Umbilical cord (tissue), 2 donors: ENCODE results near the gene ZBTB21.

DNA sequence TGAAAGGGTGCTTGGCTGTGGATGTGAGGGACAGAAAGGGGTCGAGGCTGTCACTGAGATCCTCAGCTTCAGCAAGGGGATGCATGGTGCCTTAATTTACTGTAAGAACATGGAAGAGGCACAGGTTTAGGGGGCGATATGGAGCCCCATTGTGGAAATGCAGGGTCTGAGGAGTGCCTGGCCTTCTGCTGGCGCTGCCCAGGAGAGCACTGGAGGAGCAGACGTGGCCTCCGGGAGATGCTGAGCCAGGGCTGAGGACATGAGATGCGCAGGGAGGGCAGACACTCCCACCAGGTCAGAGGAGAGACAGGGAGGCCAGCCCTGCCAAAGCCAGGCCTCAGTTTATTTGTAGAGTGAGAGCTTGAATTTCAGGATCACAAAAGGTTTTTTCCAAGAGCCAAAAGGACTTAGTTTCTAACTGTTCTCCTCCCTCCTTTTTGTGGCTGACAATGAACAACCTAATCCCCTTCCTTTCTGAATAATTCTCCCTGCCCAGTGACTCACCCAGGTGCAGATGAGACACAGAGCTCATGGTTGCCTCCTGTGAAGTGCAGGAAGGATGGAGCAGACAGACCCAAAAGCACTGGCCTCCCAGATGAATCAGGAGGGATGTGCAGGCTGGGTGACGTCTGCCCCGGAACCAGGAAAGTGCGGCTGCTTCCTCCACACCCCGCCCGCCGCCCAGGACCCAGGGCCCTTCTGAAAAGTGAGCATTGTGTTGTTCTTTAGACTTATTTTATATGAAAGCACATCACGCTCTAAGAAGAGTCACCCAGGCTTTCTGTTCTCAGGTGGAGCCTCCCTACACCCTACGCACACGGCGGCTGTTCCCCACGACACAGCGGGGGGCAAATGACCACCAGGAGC, 73.0 kb upstream of the TMPRSS2 start:
- RAMPAGE, long total RNA = no peak

DNA sequence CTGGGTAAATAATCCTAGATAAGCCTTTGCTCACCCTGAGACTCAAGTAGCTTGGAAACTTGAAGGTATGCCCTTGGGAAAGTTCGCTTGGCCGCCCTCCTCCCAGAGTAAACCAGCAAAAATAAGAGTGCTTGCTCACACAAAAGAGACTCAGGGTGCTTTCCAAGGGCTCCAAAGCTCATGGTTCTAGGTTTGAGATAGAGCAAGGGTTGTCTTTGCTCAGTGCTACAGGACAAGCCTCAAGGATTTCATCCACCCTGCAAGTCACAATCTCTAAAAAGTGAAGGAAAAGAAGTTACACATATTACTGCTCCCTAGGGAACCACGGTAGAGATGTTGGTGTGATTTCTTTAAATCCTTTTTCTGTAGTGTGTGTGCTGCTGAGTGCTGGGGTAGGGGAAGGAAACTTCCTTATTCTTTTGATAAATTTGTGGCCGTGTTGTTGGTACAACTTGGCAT, 86.0 kb upstream of the TMPRSS2 start:
- RAMPAGE, long total RNA = no peak

DNA sequence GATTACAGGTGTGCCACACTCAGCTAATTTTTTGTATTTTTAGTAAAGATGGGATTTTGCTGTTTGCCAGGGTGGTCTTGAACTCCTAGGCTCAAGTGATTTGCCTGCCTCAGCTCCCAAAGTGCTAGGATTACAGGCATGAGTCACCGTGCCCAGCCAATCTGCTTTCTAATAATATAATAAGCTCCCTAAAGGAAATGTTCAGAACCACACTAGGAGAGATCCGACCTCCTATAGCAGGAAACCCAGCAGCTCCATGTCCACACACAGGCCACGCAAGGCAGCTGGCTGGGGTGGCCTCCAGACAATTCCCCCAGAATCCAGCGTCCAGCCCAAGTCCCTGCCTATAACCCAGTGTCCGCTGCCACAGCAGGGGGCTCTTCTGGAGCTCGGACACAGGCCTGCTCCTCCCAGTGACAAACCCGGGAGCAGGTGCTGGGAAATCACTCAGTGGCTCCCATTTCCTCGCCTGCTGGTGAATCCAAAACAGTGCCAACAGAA, 7.6 kb downstream of the RIPK4 start:
- RAMPAGE, long total RNA = no peak

DNA sequence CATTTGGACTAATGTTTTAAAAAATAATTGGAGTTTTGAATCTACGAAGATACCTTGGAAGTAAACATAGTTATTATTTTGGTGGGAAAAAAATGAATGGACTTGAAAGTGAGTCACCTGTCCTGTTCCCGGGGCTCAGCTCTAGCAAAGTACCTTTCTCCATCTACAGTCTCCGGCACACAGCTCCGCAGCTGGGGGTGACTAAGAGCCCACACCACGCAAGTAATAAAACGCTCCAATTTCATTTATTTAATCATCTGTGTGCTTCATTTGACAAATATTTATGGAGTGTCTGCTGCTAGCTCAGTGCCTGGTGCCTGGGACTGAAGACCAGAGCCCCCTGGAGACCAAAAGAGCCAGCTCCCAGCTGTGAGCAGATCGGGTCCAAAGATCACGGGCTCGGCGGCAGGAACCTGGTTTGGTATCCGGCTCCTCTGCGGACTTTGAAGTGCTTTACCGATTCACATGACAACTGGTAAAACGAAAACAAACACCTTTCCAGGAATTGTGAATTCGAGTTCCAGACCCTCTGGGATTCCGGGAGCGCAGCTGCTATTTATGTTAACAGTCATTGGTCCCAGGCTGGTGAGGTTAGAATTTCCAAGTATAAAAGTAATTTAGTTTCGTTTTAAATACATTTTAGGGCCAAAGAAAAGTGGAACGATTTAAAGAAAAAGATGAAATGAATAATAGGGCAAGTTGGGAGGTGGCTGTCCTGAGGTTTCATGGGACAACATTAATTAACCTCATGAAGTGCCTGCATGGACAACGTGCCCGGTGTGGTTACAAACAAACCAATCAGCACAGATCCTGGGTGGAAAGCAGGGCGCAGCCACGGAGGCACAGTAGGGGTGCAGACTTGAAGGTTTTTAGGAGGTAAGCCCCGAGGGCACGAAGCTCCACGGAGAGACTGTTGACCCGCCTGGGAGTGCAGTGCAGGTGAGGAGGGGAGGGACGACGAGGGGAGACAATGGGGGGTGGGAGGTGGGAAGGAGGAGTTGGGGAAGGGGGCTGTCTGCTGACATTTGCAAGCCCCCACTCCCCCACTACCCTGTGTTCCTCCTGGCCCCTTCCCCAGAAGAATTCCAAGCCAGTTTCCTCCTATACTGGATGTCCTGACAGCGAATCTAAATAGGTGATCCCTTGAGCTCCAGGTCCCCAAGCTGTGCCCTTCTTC, 2.0 kb upstream of the RIPK4 start:
- RAMPAGE, long total RNA = no peak

GRCh38 chr21:41801049-41801461, 34.2 kb upstream of the RIPK4 start:
- RAMPAGE, long total RNA = no peak

GRCh38 chr21:41928652-41929145, 25.1 kb downstream of the C2CD2 start:
- RAMPAGE, long total RNA = no peak

DNA sequence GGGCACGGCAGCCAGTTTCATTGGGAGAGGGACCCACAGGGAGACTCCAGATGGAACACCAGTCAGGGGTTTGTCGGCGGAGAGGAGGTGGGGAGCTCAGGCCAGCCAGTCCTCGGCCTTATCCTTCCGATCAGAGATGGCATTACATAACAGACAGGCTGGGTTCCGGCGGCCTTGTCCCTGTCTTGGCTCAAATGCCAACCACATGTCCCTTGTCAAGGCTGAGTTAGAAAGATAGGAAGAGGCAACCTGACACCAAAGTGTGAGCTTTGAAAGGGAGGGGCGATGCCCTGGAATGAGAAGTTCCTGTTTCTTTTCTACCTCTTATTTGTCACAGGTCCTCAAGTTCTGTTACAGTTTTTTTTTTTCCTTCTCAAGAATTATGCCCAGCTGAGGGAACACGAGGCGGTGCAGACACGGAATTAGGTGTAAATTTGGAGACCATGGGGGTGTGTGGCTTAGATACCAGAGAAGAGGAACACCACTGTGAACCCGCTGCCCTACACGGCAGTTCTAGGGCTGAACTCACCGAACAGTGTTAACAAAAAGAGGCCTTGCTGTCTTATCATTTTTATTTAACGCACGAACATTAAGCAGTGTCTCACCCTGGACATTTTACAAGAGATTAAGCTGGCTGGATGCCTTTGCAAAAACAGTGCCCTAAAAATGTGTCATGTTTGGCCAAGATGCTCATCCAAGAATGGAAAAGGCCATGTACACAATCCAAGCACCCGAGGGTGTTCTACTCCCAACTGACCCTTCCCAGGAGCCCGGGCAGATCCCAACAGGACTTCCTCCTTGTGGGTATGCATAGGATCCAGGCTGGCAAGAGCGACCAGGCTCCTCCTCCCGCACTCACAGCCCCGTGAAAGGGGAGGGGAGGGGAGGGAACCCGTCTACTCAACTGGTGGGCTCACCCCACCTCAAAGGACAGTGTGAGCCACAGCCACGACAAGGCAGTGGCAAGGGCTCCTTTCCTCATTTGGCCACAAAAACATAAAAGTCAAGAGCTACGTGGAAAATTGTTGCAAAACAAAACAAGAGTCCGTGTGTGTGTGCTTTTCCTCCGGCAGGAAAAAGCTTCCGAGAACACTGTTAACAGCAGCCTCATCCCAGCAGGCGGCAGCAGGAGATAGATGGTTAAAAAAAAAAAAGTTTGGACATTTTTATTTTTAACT, 20.5 kb downstream of the C2CD2 start:
- RAMPAGE, long total RNA = no peak

DNA sequence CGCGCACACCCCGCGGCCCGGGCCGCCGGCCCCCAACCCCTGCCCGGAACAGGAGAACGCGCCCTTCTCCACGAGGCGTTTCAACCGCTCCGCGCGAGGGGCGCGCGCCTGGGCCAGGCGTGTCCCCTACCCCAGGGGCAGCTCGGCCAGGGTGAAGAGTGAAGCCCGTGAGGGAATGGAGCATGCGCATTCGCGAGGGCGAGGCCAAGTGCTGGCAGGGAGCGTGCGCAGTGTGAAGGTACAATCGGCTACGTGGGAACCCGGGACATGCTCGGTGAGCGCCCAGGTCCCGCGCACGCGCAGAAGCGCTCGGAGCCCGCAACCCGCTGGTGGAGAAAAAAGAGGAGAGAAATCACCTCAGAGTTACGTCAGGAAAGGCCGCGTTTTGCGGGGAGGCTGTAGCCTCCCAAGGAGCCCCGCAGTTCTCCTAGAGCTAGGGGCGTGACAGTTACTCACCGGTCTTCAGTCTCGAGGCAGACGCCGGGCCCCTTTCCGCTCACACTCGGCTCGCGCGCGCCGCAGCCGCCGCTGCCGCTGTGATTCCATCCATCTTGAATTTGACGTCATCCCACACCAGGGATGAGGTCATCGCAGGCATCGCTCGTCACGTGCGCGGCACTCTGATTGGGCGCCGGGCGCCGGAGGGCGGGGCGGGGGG, at the start of gene ZBTB21:
Gene ZBTB21, minus strand, starts transcription at position 565 of the 658 bp plus-strand sequence.
- RAMPAGE, long total RNA = no peak

DNA sequence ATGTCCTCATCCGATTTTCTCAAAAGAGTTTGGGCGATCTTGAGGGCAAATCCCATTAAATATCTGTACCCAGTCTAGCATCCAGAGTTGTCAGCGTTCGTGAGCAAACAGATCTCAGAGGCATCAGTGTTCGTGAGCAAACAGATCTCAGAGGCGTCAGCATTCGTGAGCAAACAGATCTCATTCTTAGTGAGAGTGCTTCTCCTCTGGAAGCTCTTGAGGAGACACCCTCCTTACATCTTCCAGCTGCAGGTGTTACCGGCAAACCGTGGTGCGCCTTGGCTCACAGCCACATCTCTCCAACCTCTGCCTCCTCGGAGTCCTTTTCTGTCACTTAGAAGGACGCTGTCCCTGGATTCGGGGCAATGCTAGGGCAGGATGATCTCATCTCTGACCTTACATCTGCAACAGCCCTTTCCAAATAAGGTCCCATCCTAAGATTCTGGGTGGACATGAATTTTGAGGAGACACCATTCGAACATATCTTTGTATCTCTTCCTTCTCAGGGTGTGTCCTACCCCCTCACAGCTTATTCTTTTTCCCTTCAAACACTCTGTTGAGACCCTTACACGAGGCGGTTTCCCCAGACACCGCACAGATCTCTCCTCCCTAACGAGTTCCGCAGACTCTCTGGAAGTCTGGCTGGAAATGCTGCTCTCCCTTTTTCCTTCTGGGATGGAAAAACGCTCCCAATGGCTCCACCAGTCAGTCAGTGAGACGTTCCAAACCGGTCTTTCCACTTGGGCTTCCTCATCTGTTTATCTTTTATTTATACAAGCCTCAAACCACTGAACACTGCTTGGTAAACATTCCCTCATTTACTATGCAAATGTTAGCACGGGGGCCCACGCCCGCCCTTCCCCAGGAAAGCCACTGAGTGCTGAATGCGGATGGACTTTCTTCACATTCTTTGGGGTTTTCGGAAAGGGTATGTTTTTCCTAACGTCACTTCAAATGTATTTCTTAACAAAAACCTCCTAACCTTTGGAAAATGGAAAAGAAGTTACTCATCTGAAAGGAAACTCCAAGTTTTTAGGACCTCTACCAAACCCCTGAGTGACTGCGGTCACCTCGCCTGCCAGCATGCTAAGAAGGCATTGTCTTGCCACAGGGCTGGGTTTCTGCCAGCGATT, 14.4 kb upstream of the UMODL1 start:
- RAMPAGE, long total RNA = no peak

GRCh38 chr21:42061340-42061988, 9.7 kb upstream of the UMODL1 start:
- RAMPAGE, long total RNA = no peak

DNA sequence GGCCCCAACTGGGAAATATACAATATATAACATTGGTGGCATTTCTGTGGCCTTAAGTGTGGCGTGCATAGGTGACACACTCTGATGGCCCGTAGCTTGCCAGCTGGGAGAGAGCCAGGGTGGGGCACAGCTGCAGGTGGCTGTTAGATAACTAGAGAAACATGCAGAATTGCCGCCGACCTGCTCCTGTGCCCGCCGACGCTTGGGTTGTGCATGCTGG, 30.2 kb downstream of the UMODL1 start:
- RAMPAGE, long total RNA = no peak

DNA sequence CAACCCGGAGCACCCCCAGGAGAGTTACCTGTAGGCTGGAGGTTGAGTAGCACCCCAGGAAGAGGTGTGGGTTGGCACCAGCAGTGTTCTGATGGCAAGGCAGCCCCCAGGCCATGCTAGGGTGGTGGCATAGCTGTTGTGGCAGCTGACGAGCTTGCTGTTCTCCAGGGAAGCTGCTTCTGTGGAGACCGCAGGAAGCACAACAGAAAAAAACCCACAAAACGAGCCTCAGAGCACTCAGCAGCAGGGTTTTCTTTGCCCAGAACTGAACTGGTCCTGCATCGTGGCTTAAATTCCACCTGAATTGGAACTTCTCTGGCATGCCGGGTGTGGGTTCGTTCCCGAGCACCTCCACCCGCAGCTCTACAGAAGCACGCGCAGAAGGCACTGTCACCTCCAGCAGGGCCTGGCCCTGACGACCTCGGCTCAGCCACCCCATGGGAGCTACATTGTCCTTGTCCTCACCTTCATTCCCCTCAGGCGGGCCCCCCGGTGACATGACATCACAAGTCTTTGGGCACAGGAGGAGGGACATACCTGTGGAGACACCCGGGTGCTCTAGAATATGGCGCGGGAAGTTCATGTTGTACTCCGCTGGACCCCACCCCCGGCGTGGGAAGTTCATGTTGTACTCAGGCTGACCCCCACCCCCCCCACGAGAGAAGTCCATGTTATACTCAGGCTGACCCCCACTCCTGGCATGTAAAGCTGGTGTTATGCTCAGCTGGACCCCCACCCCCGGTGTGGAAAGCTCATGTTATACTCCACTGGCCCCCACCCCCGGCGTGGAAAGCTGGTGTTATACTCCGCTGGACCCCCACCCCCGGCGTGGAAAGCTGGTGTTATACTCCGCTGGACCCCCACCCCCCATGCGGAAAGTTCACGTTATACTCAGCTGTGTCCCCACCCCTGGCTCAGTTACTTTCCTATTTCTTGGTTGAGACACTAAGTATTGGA, 37.4 kb downstream of the UMODL1 start:
- RAMPAGE, long total RNA = no peak

DNA sequence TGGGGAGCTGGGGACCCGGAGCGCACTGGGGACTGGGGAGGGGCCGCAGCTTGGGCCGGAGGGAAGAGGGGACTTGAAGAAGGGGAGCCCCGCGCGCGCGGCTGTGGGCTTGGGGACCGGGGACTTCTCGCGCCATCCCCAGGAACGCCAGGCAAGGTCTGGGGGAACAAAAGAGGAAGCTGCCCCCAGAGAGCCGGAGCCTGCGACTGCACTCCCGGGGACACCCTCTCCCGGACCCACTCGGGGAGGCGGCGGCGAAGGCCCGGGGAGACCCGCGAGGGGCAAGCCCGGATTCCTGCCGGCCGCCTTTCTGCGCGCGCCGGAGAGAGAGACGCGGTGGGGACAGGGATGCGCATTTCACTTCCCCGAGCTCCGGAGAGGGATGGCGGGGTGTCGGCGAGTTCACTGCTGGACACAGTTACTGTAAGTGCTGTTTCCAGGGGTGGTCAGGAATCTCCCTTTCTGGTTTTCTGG, 721 bp downstream of the ABCG1 start:
- RAMPAGE, long total RNA = no peak

GRCh38 chr21:42221385-42222595, 2.9 kb downstream of the ABCG1 start:
- RAMPAGE, long total RNA = no peak

- RAMPAGE, long total RNA = no peak
These were observed 13.6 kb downstream of the ABCG1 start for GRCh38 chr21:42232501-42232899.

GRCh38 chr21:42234342-42235557, 15.8 kb downstream of the ABCG1 start:
- RAMPAGE, long total RNA = no peak

DNA sequence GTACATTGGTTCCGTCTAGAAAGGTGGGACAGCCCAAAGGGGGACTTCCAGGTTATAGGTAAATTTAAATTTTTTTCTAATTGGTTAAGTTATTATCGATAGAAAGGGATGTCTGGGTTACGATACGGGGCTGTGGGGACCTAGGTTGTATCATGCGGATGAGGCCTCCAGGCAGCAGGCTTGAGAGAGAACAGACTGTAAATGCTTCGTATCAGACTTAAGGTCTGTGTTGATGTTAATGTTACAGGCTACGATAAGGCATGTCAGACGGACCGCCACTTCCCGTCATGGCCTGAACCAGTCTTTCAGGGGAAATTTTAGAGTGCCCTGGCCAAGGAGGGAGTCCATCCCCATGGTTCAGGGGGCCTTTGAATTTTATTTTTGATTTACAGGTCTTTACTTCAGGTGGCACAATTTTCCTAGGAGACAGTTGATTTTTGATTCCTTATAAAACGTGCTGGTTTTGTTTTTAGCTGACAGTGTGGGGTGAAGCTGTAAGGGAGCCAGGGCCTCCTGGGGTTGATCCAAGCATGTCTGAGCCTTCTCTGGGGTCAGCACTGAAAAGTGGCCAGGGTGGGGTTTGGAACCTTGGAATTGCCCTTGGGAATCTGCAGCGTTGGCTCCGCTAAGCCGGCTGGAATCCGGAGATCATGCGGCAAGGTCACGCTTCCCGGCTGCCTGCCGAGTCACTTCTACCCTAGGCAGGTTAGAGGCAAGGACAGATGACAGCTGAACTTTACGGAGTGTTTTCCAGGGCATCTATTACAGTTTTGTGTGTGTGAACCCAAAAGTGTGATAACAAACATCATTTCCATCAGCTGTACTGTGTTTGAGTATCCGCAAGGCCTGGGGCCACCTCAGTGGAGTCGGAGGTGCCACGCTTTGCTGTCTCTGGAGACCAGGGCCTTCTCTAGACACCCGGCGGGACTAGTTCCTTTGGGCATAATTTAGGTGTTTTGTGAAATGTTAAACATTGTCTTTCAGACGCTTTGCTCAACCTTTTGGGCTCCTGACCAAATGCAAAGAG, 16.9 kb downstream of the ABCG1 start:
- RAMPAGE, long total RNA = no peak

- RAMPAGE, long total RNA = no peak
These were observed 17.7 kb downstream of the ABCG1 start for GRCh38 chr21:42236585-42237117.

GRCh38 chr21:42238321-42239027, 19.5 kb downstream of the ABCG1 start:
- RAMPAGE, long total RNA = no peak

GRCh38 chr21:42276729-42277166, 38.5 kb downstream of the TFF3 start:
- RAMPAGE, long total RNA = no peak